Sternocleidomastoid (tissue), 1 donor: ENCODE results near the genes CD300LD, RAB37 and FDXR.

DNA sequence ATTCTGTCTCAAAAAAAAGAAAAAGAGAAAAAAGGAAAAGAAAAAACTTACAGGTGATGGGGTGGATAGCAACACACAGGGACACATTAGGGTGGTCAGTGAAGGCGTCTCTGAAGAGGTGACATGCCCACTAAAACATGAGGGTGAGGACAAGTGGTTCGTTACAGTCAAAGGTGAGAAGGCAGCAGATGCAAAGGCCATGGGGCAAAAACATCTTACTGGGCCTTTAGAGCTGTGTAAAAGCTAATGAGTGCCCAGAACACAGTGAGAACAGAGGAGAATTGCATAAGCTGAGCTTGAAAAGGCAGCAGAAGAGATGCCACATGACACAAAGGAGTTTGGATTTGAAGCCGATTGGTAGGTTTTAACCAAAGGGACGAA, 48.5 kb upstream of the RPL38 start:
- PRO-cap, result no peak

GRCh38 chr17:74205187-74205862, 1.8 kb downstream of the RPL38 start:
- PRO-cap, result no peak

GRCh38 chr17:74209538-74210131, 3.7 kb upstream of the TTYH2 start:
- PRO-cap, result no peak

DNA sequence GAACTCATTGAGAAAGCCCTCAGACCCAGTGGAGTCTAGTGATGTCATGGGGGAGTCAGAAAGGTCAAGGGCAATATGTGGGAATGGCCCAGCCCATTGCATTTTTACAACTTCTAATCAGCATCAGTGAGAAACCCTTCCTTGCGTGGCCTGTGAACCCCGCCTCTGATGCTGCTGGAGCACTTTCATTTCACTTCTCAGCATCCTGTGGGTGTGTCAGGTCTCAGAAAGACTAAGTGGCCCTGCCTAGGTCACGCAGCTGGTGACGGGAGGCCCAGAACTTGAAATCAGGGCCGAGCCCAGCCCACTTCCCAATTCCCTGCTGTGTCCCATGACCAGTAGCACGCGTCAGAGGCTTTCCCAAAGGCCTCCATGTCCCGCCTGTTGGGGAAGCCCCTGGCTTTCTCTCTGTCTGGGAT, 6.1 kb downstream of the DNAI2 start:
- PRO-cap, result no peak

GRCh38 chr17:74430390-74430517, 1.6 kb upstream of the GPRC5C start:
- PRO-cap, result no peak

DNA sequence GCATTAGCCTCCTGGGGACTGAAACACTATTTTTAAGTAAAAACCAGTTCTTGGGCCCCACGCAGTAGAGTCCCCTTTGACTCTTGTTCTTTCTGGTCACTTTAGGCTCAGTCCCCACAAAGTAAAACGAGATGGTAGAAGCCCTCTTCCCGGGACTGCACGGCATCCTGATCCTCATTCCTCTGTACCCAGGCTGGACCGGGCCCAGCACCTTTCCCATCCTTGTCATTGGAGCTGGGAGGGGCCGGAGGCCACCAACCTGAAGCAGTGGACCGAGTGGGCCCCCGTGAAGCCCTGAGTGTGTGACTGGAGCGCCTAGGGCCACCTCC, 17.2 kb upstream of the CD300A start:
- PRO-cap, result no peak

DNA sequence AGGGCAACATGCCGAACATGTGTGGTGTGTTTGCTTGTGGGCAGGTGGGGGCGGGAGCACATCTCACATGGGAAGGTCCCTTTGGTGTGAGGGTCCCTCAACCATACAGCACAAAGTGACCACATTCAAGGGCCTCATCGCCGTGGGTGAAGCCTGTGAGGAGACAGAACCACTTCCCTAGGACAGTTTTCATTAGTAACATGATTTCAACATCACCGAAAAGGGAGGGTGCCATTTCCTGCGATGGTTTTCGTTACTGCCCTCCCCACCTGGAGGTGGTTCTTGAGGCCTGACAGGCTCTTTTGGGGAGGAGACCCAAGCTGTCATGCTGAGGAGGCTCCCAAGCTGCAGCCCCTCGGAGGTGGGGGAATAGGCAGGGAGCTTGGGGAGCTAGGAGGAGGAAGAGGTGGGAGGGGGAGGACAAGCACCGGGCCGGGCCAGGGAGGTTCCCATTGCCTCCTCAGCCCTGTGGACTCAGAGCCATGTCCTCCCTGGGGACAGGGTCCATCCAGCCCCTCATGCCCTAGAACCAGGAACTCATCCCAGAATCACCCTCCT, 9.5 kb downstream of the CD300LB start:
- PRO-cap, result bidirectional peak, plus-strand start at position 350 of the sequence, minus-strand start at position 165 of the sequence

DNA sequence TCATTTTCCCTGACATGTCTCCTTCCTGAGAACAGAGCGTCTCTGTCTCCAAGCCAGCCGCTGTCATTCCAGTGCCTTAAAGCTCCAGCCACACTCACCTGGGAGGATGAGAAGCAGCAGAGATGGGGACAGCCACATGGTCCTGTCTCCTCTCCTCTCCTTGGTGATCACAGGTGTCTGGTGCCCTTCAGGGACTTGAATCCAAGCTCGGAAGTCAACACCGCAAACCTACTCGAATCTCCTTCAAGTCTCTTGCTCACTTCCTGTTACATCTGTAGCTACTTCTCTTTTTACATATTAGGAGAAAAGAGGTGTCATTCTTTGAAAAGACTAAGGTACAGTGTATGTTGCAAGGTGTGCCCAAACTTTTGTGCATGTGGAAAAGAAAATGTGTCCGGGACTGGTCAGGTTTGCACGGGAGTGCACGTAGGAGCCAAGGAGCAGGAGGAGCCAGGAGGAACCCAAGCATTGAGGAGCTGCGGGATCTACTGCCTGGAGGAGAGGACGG, at the start of gene CD300LD:
Gene CD300LD (minus strand): TSS at position 219 of the 508 bp plus-strand sequence.
- PRO-cap, result no peak

DNA sequence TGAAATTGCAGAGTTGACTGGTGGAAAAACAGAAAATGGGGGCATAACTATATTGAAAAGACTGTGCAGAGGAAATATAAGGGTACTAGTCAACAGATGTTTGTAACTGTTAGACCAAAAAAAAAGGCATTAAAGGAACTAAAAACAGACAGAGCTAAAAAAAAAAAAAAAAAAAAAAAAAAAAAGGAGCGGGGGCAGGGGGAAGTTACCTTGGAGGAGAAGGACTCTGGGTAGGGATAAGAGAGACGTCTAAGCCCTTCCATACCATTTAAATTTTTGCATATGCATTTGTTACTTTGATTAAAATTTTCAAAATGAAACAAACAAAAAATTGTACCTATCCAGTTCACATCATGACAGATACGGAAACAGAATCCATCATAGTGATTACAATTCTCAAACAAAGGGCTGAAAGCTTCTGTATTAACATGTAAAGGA, 40.3 kb upstream of the CD300E start:
- PRO-cap, result no peak

- PRO-cap, result unidirectional peak, plus-strand start at chr17:74736814; bidirectional peak, plus-strand start at chr17:74737256, minus-strand start at chr17:74737129
Observed at GRCh38 chr17:74736290-74737417, at the start of gene RAB37. RAB37 (plus strand) TSS chr17:74737256.

- PRO-cap, result no peak
Observed at GRCh38 chr17:74748809-74749318, 436 bp downstream of the NHERF1 start.

DNA sequence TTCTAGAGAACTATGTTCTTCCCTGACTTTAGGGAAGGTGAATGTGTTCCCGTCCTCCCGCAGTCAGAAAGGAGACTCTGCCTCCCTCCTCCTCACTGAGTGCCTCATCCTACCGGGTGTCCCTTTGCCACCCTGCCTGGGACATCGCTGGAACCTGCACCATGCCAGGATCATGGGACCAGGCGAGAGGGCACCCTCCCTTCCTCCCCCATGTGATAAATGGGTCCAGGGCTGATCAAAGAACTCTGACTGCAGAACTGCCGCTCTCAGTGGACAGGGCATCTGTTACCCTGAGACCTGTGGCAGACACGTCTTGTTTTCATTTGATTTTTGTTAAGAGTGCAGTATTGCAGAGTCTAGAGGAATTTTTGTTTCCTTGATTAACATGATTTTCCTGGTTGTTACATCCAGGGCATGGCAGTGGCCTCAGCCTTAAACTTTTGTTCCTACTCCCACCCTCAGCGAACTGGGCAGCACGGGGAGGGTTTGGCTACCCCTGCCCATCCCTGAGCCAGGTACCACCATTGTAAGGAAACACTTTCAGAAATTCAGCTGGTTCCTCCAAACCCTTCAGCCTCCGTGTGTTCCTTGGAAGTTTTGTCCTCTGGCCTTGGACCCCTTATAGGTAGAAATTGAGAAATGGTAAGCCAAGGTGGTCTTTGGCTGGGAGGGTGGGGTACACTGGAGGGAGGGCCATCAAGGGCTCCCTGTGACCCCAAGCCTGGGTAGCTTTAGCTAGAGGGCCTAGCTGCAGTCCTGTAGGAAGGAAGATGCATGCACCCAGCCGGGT, 7.2 kb downstream of the NAT9 start:
- PRO-cap, result no peak

DNA sequence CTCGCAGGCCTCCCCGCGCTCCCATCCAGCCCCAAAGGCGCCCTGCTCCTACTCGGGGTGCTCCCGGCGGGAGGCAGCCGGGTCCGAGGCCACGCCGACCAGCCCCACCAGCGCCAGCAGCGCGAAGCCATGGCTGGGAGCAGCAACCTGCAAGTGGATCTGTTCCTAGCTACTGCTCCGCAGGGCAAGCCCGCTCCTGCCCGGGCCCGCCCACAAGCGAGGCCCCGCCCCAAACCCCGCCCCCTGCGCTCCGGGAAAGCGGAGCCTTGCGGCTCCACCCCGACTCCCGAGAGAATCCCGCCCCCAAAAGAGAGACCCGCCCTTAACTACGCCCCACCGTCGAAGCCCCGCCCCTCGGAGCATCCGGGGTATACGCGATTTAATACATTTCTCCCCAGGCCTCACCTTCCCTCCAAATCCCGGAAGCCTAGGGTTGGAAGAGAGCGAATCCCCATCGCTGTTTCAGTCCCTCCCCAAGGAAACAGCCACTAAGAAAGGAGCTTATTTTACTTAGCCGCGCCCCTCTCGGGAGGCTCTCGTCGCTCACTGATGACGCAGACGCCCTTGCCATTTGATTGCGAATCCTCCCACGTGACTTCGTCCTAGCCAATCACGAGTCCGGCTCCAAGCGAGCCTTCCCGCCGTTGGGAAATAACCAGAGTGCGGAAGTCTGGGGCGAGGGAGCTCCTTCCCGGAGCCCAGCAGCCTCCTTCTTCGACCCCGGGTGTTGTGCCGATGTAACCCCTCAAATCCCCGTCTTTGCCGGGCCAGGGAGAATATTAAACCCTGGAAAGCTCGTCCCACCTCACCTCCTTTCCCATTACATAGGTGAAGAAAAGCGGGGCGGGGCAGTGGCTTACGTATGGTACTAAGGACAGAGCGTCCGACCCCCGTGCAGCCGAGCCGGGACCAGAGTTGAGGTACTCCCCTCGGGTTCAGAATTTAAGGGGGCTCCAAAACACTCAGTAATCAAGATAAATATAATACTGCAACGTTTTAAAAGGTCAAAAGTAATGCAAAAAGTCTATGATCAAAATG, at the start of gene FDXR:
Gene FDXR (minus strand): TSS at position 181 of the 1,038 bp plus-strand sequence.
- PRO-cap, result unidirectional peak, minus-strand start at position 161 of the sequence; unidirectional peak, plus-strand start at position 663 of the sequence

- PRO-cap, result no peak
Observed at GRCh38 chr17:74924465-74924777, 348 bp downstream of the OTOP2 start.

- PRO-cap, result bidirectional peak, plus-strand start at chr17:75077649, minus-strand start at chr17:75077499
Observed at GRCh38 chr17:75077296-75078266, 10.2 kb upstream of the SLC16A5 start.

DNA sequence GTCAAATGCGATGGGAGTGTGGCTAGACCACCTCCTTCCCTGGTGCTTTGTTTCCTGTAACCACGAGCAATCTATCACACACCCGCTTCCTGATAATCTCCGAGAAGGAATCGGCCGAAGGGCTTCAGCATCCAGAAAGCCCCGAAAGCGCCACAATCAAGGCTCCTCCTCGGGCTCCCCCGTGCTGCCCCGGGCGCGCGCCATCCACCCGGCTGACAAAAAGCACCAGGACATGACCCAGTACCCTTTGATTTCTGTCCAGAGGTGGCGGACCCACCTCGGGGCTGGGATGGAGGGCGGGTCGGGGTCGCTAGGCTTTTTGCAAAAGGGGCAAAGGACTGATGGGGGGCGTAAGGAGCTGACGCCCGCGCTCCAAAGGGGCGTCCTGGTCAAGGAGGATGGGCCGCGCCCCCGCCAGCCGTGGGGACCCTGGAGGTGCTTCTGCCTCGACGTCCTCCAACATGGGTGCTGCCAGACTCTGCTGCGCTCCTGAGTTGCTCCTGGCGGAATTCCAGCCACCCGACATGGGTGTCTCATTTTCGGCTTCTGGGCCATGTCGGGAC, 636 bp upstream of the ARMC7 start:
- PRO-cap, result no peak

DNA sequence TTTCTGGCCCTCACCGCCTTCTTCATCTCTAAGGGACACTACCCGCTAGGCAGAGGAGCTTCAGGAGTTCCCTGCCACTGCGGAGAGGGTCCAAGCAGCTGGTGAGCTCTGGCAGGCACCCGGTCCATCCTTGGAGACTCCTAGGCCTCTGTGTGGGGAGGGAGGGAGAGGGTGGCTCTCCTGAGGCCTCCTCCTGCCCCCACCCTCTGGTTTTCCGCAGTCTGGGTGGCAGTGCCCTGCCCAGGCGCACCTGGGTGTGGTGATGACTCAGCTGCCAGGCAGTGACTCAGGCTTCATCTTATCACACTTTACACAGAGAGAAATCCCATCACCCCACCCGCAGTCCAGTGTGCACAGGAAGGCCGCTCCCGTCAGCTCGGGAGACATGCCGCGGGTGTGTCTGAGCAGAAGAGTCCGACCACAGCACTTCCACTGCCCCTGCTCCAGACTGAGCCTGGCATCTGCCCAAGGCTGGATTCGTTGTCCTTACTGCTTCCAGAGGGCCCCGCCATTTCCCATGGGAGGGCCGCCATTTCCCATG, 7.3 kb downstream of the NT5C start:
- PRO-cap, result bidirectional peak, plus-strand start at position 382 of the sequence, minus-strand start at position 208 of the sequence

DNA sequence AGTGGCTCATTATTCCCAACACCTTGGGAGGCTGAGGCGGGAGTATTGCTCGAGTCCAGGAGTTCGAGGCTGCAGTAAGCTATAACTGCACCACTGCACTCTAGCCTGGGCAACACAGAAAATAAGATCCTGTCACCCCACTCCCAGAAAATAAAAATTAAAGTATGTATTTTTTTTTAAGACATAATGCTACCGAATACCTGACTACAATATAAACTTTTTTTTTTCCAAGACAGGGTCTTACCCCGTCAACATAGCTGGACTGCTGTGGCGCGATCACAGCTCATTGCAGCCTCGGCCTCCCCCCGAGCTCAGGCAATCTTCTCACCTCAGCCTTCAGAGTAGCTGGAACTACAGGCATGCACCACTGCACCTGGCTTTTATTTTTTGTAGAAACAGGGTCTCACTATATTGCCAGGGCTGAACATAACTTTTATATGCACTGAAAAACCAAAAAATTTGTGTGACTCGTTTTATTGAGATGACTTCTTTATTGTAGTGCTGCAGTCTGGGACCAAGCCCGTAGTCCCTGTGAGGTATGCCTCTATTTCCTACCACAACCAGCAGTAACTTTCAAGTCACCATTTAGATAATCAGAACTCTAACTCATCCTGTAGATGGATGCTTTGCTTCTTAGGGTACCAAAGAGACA, 9.3 kb upstream of the JPT1 start:
- PRO-cap, result no peak

DNA sequence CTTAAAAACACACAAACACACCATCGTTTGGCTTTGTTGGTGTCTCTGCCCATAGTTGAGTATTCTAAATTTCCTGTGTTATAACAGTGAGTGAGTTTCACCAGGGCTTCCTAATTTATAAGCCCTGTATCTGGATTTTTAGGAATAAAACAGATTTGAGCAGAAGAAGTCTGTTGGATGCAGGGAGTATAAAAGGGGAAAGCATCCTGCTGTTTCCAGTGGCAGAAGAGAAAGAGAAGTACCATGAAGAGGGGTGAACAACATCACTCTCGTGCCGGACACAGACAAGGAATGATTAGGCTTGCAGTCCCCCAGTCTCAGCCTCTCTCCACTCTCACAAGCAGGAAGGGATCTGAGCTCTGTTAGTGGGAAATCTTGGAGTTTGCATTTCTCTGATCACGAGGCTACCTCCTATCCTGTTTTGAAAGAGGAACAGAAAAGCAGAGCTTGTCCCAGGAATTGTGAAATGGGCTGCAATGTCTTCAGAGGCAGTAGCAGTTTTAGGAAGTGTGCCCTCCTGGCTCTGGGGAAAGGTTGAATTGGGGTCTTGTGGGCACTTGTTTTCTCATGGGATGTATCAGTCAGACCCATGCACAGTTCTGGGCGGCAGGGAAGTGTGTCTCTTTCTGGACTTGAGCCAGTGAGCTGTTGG, 22.7 kb downstream of the NUP85 start:
- PRO-cap, result unidirectional peak, minus-strand start at position 293 of the sequence

- PRO-cap, result no peak
Observed at GRCh38 chr17:75288591-75289053, 611 bp downstream of the SLC25A19 start.